Colic lymph node (tissue), 1 donor: ENCODE data around the genes GPN2, GPATCH3 and SYTL1.

- PRO-cap, result bidirectional peak, plus-strand start at chr1:26800411, minus-strand start at chr1:26800260
Observed at GRCh38 chr1:26799450-26800604, 12.1 kb downstream of the PIGV start.

DNA sequence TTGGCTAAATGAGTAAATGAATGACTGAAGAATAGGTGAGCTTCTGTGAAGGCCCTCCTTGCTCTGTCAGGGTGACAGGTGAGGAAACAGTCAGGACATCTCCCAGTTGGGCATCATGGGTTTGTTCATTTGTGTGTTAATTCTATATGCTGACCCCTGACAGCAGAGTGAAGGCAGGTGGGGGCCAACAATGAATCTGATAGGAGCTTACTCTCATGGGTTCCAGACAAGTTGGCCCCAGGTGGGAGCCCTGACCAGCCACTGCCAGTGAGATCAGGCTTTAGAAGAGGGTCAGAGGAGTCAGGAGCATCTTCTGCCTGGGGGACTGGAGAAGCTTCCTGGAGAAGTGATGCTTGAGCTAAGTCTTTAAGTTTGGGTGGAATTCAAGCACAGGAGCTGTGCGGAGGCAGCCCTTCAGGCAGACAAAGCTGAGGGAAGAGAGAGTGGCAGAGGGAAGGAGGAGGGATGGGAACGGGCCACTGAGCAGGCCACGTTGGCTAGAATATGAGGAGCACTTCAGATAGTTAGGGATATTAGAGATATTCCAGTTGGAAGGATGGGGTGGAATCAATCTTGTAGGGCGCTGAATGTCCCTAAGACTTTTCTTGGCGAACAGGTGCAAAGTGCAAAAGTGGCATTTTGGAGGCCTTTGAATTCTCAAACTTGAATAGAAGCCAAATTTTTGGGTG is 8.3 kb downstream of the ZDHHC18 start:
- PRO-cap, result no peak

- PRO-cap, result no peak
Observed at GRCh38 chr1:26838796-26839315, 12.4 kb downstream of the ZDHHC18 start.

DNA sequence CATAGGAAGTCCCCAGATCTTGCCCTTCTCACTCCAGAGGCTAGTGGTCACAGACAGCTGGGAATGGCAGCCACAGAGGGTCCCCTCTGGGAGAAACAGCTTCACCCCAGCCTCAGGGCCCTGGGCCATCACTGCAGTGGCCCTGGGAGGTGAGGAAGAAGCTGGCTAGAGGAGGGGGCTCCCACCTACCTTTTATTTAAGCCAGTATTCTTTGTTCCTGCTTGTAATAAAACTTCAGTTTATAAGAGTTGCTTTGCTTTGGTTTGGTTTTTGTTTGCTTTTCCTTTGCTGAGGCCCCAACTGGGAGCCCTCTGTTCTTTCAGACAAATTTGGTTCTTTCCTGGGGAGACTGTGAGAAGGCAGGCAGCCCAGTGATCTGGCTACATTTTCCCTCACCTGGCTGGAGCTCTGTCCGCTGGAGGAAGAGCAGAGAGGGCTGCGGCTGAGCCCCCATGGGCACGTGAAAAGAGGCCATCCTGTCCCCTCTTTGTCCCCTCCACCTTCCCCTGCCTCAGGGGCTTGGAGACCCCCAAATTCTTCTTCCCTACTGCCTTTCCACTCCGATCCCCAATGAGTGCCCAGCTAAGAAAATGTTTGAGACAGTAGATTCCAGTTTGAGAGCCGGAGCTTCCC is 7.4 kb upstream of the SFN start:
- PRO-cap, result no peak

GRCh38 chr1:26890186-26890981 is at the start of gene GPN2:
GPN2 (minus strand) TSS chr1:26890283.
- PRO-cap, result bidirectional peak, plus-strand start at chr1:26890359, minus-strand start at chr1:26890274; unidirectional peak, minus-strand start at chr1:26890503

GRCh38 chr1:26899726-26900865 is at the start of gene GPATCH3:
GPATCH3 (minus strand) TSS chr1:26900467.
- PRO-cap, result bidirectional peak, plus-strand start at chr1:26900188, minus-strand start at chr1:26900091; unidirectional peak, plus-strand start at chr1:26900188; bidirectional peak, plus-strand start at chr1:26900466, minus-strand start at chr1:26900434

GRCh38 chr1:26991233-26992106 is 2.0 kb upstream of the TRNP1 start:
- PRO-cap, result no peak

DNA sequence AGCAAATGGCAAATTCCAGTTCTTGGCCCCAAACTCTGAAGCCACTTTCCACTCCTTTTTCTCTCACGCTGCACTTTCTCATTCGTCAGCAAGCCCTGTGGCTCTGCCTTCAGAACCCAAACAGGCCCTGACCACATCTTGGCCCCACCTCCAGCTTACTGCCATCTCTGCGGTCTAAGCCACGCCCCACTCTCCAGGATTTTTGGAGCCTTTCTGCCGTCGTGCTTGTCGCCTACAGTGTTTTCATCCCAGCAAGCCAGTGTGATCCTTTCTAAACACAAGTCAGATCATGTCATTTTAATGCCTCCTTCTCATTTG is 14.4 kb upstream of the TENT5B start:
- PRO-cap, result no peak

DNA sequence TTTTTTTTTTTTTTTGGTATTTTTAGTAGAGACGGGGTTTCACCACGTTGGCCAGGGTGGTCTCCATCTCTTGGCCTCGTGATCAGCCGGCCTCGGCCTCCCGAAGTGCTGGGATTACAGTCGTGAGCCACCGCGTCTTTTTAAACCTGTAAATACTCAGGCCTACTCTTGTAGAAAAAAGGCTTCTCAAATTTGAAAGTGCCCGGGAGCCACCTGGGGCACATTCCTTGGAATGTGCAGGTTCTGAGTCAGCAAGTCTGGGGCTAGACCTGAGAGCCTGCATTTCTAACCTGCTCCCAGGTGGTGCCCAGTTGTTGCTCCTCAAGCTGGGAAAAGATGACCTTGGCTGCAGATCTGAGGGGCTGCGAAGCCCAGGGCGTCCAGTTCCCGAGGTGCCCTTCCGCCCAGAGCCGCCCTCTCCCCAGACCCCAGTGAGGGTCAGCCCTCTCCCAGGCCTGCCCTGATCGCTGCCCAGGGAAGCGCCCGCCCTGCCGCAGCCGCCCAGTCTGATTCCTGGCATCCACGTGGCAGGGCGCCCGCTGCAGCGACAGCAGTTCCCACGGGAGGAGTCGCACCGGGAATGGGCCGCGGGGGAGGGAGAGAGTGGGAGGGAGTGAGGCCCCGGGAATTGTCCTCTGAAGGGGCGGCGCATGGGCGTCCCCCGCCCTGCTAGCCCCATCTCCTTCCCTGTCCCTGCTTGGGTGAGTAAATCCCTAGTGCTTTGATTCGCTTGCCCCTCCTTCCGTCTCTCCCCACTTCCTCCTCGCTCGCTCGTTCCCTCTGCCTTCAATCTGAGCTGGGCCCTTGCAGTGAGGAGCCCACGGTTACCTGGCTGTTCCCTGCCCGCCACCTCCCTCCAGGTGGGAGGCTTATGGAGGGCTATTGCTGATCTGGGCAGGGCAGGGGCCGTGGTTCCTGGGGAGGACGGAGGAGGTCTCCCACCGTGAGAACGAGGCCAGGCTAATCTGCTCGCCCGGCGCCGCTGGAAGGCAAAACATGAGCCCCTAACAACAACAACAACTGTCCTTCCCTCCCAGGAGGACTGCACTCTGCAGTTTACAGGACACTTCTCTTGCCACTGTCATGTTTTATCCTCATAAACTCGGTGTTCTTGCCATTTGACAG is 18.8 kb upstream of the TENT5B start:
- PRO-cap, result unidirectional peak, minus-strand start at position 142 of the sequence; unidirectional peak, minus-strand start at position 515 of the sequence

- PRO-cap, result no peak
Observed at GRCh38 chr1:27098363-27099012, 56.4 kb downstream of the SLC9A1 start.

- PRO-cap, result no peak
Observed at GRCh38 chr1:27135583-27136030, 19.3 kb downstream of the SLC9A1 start.

DNA sequence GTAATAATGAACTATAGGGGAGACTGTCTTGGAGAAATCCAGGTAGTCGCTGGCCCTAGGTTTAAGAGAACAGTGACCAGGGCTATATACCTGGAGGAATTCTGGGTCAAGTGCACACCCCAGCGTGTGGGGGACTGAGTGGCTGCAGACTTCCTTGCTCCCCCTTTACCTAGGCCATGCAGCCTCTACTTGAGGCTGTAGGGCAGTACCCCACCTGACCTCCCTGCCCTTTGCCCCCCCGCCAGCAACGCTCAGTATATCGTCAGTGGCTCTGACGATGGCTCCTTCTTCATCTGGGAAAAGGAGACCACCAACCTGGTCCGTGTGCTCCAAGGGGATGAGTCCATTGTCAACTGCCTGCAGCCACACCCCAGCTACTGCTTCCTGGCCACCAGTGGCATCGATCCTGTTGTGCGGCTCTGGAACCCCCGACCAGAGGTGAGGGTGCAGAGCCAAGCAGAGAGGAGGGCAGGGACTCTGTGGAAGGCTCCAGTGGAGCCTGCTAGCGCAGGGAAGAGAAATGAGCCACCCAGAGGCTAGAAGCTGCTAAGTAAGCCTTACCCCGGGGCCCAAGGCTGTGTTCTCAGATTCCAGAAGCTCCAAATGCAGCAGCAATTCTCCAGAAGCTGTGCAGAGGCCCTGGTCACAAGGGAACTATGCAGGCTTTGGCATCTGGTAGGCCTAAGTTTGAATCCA is 17.1 kb upstream of the TMEM222 start:
- PRO-cap, result no peak

DNA sequence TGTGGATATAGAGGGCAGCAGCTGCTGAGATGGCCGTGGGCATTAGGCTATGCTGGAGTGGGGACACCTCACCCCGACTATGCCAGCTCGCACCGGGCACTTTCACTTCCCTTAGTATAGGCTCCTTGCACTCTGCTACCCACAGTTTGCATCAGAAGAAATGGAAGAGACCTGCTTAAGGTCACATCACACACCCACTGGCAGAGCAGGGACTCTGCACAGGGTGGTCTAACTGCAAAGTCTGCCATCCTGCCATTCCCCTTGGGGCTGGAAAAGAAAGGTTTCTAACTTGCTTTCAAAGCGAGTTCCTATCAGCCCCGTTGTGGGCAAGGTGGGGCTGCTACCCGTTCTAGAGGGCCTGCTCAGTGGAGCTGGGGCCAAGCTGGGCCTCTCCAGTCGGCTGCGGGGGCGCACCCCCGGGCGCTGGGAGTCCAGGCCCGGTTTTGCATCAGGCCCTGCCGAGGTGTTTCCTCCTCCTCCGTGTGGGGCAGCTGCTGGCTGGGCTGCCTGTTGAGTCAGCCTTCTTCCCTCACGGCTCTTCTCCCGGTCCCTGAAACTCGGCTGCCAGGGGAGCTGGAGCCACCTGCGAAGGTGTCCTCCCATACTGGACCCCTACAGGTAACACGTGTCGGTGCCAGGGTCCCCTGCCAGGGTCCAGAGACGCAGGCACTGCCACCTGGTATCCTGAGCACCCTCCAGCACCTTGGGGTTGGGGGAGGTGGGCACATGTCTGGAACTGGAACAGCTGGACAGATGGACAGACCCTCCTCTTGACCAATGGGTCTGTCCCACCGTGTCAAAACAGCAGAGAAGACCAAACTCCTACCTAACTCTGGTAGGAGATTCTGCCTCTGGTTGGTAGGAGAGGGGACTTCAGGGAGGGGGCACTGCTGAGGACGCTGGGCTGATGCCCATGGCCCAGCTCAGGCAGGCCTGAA is at the start of gene SYTL1:
Gene SYTL1 (plus strand): TSS at position 490 of the 938 bp plus-strand sequence.
- PRO-cap, result unidirectional peak, plus-strand start at position 154 of the sequence

- PRO-cap, result no peak
Observed at GRCh38 chr1:27345080-27345545, 3.3 kb downstream of the SYTL1 start.

DNA sequence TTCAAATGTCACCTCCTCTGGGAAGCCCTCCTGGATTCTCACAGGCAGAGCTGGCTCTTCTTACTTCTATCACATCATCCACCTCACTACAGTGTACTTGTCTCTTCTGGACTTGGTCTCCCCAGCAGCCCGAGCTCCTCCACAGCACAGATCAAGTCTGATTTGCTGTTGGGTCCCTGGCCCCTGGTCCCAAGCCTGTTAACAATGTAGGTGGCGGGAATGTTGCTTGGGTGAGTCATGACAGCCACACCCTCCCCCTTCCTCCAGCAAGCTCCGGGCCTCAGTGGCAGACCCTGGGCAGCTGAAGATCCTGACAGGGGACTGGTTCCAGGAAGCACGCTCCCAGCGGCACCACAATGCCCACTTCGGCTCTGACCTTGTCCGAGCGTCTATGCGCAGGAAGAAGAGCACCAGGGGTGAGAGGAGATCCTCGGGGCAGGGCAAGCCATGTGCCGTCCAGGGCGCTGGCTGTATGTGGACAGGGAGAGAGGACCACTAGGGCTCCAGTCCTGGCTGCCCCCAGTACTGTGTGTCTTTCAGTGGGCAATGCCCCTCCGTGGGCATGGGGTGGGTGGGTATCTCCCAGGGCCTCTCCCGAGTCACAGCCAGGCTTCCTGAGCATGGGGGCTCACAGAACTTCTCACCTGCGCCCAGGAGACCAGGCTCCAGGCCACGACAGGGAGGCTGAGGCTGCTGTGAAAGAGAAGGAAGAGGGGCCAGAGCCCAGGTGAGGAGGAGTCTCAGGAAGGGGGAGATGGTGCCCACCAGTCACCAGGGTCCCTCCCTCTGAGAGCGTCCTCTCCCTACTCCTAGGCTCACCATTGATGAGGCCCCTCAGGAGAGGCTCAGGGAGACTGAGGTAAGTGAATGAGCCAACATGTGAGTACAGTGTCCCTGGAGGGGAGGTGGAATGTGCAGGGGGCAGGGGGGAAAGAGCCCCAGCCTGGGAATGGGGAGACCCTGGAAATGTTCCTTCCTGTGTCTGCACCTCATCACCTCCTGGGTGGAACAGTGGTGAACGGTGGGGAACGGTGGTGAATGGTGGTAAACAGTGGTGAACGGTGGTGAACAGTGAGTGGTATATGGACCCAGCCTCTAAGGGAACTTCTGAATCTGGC is 5.7 kb downstream of the SYTL1 start:
- PRO-cap, result no peak

DNA sequence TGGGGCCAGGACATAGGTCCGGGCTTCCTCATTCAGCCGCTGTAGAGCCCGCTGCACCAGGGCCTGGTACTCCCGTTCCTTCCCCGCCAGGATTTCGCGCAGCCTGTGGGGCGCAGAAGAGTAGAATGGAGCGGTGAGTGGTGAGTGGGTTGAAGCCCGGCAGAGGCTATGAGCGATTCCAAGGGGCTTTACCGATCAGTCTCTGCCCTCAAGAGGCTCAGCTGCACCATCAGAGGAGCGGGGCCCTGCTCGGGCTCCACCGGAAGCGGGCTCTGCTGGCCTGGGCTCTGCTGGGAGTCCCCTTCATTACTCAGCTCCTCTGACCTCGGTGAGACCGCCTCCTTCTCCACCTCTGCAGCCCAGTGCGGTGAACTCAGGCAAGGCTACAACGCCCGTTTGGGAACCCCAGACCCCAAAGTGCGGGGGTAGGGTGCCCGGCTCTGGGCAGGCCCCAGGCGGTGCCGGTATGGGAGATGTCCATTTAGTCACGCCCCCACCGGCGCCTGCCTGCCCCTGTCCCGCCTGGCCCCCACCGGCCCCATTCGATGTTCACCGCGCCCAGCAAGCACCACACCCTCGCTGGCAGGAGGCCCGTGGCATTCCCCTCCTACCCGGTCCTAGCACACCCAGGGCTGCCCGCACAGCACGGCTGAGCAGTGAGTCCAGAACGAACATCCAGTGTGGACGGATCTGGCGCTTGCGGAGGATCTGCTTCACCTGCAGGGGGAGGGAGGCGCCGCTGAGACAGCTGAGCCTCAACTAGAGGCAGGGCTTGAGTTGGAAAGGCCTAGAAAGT is 10.2 kb downstream of the MAP3K6 start:
- PRO-cap, result no peak

DNA sequence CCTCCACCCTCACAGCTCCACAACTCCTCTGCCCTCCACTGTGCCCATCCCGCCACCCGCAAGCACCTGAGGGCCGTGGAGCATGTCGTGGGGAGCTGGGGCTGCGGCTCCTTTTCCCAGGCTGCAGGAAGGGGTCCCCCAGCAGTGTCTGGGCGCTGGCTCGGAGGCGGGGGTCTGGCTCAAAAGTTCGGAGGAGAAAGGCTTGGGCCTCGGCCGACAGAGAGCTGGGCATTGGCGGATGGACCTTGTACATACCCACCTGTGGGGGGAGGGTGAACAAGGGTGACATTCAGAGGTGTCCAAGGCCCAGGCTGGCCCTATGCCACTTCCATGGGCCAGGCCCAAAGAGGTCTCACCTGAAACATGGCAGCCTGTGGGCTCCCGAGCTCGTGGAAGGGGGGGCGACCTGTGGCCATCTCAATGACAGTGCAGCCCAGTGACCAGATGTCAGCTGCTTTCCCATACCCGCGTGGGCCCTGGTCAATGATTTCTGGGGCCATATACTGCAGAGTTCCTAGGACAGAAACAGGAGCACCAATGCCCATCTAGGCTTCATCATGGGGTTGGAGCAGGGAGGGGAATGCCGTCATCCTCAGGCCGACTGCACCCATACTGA is 8.3 kb downstream of the MAP3K6 start:
- PRO-cap, result no peak

- PRO-cap, result unidirectional peak, plus-strand start at chr1:27490617
Observed at GRCh38 chr1:27490450-27490805, 461 bp upstream of the WASF2 start.

DNA sequence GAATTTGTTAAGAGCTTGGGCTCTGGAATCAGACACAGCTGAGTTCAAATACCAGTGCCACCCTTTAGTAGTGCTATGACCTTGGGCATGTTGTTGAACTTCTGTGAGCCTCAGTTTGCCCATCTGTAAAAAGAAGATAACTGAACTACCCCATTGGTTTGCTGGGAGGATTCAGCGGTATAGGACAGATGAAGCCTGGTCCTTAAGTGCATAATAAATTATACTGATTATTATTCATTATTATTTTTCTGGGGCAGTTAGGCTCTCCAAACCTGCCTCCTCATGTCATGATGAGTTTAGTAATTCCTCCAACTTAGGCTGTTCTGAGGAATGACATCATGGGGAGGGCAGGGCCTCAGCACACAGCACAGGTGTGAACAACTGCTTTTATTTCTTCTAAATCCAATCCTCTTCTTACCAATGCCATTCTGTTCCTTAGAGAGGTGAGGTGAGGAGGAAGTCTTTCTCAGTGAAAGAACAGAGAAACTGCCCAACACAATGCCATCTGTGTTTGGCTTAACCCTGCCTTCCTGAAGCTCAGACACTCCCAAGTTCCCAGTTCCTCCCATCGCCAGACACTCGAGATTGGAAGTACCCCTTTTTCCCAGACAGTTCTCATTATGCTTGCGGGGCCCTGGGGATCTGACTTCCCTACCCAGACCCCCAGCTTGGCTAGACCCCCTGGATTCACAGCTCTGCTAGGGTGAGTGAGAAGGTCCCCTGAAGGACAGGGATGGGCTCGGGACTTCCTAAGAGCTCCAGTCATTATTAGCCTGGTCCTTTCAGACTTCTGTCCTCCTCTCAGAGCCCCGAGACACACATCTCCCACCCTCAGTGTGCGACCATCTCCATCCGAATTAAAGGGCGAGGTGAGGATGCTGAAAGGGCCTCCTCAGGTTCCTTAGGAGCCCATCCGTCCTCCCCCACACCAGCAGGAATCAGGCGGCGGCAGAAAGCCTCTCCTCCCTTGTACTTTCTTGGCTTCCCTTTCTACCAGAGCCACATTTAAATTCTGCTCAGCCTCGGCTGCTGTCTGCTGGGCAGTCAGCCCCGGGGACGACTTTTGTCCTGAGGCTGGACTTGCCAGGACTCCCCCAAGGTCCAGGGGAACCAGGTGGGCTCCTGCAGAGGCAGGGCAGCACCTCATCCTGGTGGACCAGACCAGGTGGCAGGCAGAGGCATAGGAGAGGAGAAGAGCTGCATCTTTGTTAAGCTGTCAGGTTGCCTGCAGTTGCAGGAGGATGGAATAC is 45.6 kb upstream of the WASF2 start:
- PRO-cap, result no peak

DNA sequence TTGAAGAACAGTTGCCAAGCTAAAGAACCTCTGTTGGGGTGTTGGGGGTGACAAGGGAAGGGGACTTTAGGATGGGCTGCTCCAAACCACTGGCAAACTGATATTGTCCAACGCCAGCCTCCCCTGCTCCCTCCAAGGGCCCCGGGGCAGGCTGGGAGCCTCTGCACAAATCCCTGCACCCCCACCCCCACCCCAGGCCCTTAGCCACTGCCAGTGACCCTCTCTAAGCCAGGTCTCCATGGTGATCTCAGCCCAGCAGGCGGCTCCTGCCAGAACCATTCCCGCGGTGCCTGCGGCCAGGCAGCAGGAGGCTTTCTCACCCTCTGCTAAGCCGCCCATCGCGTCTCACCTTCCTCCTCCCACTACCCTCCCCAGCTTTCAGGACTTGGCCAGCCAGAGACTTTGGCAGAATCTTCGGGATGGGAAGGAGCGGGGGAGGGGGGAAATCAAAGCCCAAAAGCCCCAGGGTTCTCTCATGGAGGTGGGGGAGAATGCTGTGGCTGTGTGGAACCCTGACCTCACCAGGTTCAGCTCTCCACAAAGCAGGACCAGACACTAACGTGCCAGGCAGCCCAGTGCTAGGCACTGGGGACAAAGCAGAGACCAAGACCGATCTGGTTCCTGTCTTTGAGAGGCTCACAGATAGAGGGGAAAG is 46.8 kb upstream of the WASF2 start:
- PRO-cap, result no peak